ENCODE data around the genes MYO1H, MMAB, TRPV4 and ANKRD13A.

DNA sequence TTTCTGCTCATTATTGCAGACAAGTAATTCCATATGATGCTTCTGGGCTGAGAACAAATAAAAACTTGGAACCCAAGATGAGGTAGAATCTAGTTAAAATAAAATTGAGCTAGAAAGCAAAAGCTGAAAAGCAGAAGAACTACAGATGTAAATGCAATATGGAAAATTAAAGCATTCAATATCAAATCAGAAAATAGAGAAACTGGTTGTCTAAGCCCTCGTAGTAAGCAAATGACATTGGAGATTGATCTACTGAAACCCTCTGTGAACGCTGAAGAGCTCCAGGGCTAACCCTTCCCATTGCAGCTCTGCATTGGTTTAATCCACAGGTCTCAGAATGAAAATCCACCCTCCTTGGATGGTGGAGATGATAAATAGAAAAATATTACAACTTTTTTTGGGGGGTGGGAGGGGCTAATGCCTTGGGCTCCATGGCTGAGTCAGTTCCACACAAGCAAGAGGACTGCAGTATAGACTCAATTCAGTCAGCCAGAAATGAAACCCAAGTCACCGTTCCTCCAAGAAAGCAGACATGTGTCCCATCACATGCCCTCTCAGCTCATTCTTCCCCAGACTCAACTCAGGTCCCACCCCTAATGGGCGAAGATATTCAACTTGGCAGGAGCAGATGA lies 40.5 kb downstream of the CORO1C start:
- PRO-cap, 6 experiments, result no peak in any of the 6 experiments
- RAMPAGE, long total RNA, 2 experiments, result no peak in any of the 2 experiments
- RRBS, result no CpG with 5 or more reads among the region's 4 CpGs

GRCh38 chr12:108783094-108783748 lies 51.9 kb upstream of the CORO1C start:
- PRO-cap, 6 experiments, result no peak in any of the 6 experiments
- RAMPAGE, long total RNA, 2 experiments, result no peak in any of the 2 experiments
- RRBS, result no CpG with 5 or more reads among the region's 12 CpGs

GRCh38 chr12:108801455-108802832 lies 55.4 kb downstream of the SSH1 start:
- PRO-cap, 6 experiments, result peak in 2 of 6 experiments; most common plus-strand start chr12:108802199 (in 1); most common minus-strand start chr12:108802132 (in 1)
- RAMPAGE, long total RNA, 2 experiments, result start-site peak on the plus strand in 2 of 2 experiments, at chr12:108802371-108802429 at its widest, 5 to 8 reads per replicate
- RRBS, result no CpG with 5 or more reads among the region's 25 CpGs

DNA sequence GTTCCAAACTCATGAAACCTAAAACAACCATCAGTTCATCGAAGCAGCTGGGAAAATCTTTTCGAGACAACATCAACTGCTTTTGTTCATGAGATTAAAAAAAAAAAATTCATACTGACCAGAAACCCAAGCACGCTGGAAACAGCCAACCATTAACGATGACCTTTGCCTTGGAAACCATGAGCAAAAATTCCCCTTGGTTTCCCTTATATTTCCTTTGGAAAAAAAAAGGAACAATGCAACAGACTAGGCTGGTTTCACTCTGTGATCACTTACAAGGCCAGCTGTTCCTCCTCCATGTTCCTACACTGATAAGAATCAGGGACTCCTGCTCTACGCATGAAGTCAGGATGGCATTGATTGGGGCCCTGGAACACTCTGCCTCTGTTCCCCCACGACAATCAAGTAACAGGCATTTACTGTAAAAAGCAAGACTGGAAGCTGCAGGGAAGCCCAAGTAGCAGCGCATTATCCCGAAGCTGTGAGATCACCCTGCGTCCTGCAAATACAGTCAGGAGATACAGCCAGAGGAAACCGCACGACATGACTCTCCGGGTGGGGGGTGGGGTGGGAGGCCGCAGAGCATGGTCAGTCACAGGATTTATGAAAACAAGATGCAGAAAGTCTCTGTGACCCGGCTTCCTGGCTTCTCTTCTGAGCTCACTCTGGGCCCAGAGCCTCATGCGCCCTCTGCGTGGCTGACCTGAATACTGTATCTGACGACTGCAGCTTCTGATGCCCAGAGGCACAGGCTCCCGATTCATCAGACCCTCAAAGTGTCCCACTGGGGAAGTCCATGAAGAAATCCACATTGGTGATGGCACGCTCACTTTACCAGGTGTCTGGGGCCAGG lies 31.2 kb downstream of the SSH1 start:
- PRO-cap, 6 experiments, result peak in 3 of 6 experiments; most common plus-strand start position 510 of the sequence (in 2); most common minus-strand start position 494 of the sequence (in 2)
- RAMPAGE, long total RNA, 2 experiments, result no peak in any of the 2 experiments
- RRBS, result 2% methylated on average over 3 of the region's 19 CpGs

DNA sequence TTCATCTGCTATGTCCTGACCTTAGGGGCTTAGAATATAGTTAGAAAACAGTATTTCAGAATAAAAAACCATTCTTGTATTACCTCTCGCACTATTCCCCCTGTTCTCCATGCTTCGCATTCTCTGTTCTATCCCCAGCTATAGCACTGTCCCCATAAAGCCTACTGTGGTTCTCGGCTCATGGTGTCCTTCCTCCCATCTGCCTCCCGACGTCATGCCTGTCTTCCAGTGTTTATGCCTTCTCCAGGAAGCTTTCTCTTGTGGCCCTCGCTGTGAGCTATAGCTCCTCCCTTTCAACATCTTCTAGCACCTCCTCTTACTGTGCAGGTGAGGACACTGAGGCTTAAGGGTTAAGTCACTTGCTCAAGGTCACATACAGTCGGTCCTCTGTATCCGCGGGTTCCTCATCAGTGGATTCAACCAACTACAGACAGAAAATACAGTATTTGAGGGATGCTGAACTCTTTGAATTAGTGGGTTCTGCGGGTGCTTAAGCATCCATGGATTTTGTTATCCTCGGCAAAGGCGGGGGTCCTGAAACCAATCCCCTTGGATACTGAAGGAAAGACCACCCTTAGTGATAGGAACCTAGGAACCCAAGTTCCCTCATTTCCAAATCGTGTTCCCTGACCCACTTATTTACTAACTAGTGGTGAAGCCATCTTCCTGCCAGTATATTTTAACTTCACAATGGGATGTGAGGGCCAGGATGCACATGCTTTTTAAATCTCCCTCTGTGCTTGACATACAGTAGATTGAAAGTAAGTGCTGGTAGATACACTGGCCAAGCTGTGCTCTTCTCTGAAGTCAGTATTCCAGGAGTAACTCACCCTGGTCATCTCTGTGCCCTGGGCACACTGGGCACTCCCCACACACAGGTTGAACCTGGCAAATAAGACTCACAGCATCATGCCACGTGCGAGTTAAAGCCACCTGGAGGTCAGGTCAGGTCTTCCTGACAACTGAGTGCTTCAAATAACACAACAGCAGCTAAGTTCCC lies 23.0 kb downstream of the SSH1 start:
- PRO-cap, 6 experiments, result peak in 1 of 6 experiments; most common plus-strand start position 750 of the sequence (in 1)
- RAMPAGE, long total RNA, 2 experiments, result no peak in any of the 2 experiments
- RRBS, result no CpG with 5 or more reads among the region's 15 CpGs

GRCh38 chr12:108858372-108859082 lies 1.1 kb upstream of the SSH1 start:
- PRO-cap, 6 experiments, result no peak in any of the 6 experiments
- RAMPAGE, long total RNA, 2 experiments, result no peak in any of the 2 experiments
- RRBS, result 7% methylated on average over 7 of the region's 16 CpGs

GRCh38 chr12:109099244-109099762 lies 1.9 kb downstream of the UNG start:
- PRO-cap, 6 experiments, result no peak in any of the 6 experiments
- RAMPAGE, long total RNA, 2 experiments, result no peak in any of the 2 experiments
- RRBS, result no CpG with 5 or more reads among the region's 5 CpGs

GRCh38 chr12:109347720-109348029 lies at the start of gene MYO1H:
TSS of gene MYO1H (plus strand) at chr12:109347900.
- PRO-cap, 6 experiments, result no peak in any of the 6 experiments
- RAMPAGE, long total RNA, 2 experiments, result no peak in any of the 2 experiments
- RRBS, result no CpG with 5 or more reads among the region's 6 CpGs

GRCh38 chr12:109540347-109541038 lies 32.8 kb downstream of the MMAB start:
- PRO-cap, 6 experiments, result no peak in any of the 6 experiments
- RAMPAGE, long total RNA, 2 experiments, result no peak in any of the 2 experiments
- RRBS, result 100% methylated on average over 1 of the region's 11 CpGs

- PRO-cap, 6 experiments, result no peak in any of the 6 experiments
- RAMPAGE, long total RNA, 2 experiments, result no peak in any of the 2 experiments
- RRBS, result no CpG with 5 or more reads among the region's 4 CpGs
These were observed 19.9 kb downstream of the MMAB start for GRCh38 chr12:109553414-109553709.

GRCh38 chr12:109572813-109574219 lies at the start of gene MMAB:
TSS of gene MMAB (minus strand) at chr12:109573504.
- PRO-cap, 6 experiments, result peak in 6 of 6 experiments; most common plus-strand start chr12:109573794 (in 6); most common minus-strand start chr12:109573494 (in 3)
- RAMPAGE, long total RNA, 2 experiments, result start-site peak on the plus strand in 1 of 2 experiments, at chr12:109573772-109573845 at its widest, 17 reads per replicate; start-site peak on the minus strand in 2 of 2 experiments, at chr12:109573489-109573526 at its widest, 338 to 445 reads per replicate
- RRBS, result under 1% methylated on average over 6 of the region's 89 CpGs

DNA sequence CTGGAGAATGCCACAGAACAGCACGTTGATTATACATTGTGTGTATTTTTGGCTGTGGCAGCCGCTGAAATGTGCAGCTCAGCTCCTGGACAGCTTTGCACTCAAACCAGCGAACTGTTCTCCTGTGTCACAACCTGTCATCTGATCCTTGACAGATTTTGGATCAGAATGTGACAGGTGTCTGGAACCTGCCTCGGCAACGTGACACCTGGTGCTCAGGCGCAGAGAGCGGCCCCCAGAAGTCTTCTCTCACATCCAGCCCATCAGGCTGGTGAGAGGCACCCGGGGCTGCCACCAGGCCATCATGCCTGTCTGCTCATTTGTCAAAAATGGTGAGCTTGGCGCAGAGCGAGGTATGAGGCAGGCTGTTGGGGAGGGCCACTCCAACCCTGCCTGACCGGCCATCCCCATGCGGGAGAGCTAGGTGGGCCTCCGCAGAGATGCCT lies 19.4 kb downstream of the MVK start:
- PRO-cap, 6 experiments, result peak in 2 of 6 experiments; most common plus-strand start position 252 of the sequence (in 2)
- RAMPAGE, long total RNA, 2 experiments, result no peak in any of the 2 experiments
- RRBS, result 12% methylated on average over 3 of the region's 13 CpGs

DNA sequence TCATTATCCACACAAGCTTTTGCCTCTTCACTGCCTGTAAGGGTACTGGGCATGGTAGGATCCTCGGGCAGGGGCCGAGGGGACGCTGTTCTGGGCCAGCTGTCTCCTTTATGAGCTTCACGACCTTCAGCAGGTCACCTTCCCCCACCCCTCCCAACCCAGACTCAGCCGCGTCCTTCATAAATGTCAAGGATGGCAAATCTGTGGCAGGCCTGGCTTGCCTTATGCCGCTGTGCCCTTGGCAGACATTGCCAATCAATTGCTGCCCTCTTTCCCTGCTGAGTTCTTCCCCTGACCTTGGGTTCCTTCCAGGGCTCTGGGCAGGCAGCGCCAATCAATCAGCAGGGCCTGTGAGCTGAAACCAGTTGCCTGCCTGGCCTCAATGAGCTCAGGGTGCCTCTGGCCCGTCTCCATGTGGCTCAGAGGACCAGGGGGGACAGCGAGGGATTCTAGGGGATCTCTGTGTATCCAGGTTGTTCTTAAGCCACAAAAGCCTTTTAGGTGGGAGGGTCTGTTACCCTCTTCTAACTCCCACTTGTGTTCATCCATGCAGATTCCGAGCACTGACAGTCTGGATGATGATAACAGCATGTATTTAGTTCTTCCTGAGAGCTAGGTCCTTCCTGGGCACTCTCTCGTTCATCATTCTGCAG lies 7.7 kb downstream of the FAM222A start:
- PRO-cap, 6 experiments, result peak in 1 of 6 experiments; most common plus-strand start position 364 of the sequence (in 1); most common minus-strand start position 131 of the sequence (in 1)
- RAMPAGE, long total RNA, 2 experiments, result no peak in any of the 2 experiments
- RRBS, result no CpG with 5 or more reads among the region's 12 CpGs

GRCh38 chr12:109823037-109823661 lies 10.0 kb downstream of the TRPV4 start:
- PRO-cap, 6 experiments, result no peak in any of the 6 experiments
- RAMPAGE, long total RNA, 2 experiments, result no peak in any of the 2 experiments
- RRBS, result 20% methylated on average over 1 of the region's 17 CpGs

- PRO-cap, 6 experiments, result no peak in any of the 6 experiments
- RAMPAGE, long total RNA, 2 experiments, result no peak in any of the 2 experiments
- RRBS, result 91% methylated on average over 5 of the region's 23 CpGs
These were observed 1.6 kb downstream of the TRPV4 start for GRCh38 chr12:109831208-109832411.

DNA sequence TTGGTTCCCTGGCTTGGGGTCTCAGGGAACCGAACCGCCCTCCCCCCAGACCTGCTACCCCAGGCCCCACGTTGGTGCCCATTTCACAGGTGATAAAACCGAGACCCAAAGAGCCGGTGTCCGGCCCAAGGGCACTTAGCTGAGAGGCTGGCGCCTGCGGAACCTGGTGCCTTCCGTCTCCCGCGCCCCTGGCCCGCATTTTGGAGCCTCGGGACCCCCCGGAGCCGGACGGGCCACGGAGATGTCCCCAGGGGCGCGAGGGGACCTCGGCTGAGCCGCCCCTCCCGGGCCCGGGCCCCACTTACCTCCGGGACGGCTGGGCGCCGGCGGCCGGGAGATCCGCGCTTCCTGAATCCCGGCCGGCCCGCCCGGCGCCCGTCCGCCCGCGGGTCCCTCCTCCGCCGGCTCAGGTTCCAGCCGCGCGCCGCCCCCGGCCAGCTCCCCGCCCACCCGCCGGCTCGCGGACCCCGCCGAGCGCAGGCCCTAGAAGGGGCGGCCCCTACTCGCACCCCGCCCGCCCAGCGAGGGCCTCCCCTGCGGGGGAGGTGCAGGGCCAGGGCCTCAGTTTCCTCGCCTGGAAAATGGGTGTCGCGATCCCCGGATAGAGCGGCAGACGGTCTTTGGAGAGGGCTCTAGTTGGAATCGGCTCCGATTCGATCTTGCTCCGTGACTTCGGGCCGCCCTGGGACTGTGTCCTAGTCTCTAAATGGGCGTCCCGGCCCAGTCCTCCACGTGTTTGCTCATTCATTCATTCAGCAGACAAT lies at the start of gene TRPV4:
TRPV4 (minus strand) TSS at position 354 of the 764 bp plus-strand sequence.
- PRO-cap, 6 experiments, result peak in 3 of 6 experiments; most common minus-strand start position 350 of the sequence (in 2)
- RAMPAGE, long total RNA, 2 experiments, result no peak in any of the 2 experiments
- RRBS, result 5% methylated on average over 20 of the region's 76 CpGs

DNA sequence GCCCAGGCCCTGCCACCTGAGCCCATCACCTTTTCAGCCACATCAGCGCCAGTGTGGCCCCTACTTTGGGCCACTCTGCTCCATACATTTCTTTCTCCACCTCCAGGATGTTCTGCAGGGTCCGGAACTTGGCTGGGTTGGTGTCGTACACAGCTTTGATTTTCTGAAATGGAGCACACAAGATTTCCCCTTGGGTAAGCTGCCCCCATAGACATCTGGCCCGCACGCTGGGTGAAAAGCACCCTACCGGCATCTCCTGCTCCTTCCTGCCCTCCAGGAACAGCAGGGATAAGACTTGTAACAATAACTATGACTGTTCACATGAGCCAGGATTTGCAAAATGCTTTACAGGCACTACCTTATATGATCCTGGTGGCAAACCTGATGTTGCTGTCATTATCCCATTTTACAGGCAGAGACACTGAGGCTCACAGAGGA lies 22.8 kb downstream of the GLTP start:
- PRO-cap, 6 experiments, result no peak in any of the 6 experiments
- RAMPAGE, long total RNA, 2 experiments, result no peak in any of the 2 experiments
- RRBS, result 100% methylated on average over 3 of the region's 6 CpGs

- PRO-cap, 6 experiments, result no peak in any of the 6 experiments
- RAMPAGE, long total RNA, 2 experiments, result no peak in any of the 2 experiments
- RRBS, result no CpG with 5 or more reads among the region's 10 CpGs
These were observed 43.8 kb downstream of the TCHP start for GRCh38 chr12:109943747-109944449.

DNA sequence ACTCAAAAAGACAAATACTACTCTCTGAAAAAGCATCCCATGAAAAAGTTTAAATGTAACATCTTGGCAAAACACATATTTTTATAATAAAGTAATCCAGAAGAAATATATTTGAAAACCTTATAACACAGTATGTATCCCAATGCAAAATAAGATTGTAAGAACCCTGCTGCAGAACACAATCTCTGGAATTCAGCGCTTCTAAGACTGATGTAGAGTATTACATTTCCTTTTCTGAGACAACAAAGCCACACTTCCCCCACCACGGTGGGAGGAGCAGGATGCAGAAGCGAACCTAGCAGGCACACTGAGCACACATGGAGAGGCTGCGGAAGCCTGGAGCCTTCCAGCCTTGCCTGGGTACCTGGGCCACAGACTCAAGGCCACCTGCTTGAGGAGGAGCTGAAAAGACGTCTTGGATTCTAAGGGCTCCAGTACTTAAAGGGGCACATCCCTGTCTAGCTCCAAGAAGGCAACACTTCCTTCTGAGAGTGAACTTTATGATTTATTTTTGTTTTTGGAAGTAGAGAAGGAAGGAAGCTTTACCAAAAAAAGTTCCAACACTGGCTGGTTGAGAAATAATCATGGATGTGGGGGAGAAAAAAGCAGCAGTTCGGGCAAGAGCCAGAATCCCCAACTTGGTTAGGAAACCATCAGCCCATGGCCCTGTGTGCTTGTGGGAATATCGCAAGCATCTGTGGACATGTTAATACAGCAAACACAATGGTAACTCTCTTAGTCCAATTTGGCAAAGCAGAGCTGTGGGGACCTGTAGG lies 46.5 kb downstream of the TCHP start:
- PRO-cap, 6 experiments, result no peak in any of the 6 experiments
- RAMPAGE, long total RNA, 2 experiments, result no peak in any of the 2 experiments
- RRBS, result no CpG with 5 or more reads among the region's 7 CpGs

DNA sequence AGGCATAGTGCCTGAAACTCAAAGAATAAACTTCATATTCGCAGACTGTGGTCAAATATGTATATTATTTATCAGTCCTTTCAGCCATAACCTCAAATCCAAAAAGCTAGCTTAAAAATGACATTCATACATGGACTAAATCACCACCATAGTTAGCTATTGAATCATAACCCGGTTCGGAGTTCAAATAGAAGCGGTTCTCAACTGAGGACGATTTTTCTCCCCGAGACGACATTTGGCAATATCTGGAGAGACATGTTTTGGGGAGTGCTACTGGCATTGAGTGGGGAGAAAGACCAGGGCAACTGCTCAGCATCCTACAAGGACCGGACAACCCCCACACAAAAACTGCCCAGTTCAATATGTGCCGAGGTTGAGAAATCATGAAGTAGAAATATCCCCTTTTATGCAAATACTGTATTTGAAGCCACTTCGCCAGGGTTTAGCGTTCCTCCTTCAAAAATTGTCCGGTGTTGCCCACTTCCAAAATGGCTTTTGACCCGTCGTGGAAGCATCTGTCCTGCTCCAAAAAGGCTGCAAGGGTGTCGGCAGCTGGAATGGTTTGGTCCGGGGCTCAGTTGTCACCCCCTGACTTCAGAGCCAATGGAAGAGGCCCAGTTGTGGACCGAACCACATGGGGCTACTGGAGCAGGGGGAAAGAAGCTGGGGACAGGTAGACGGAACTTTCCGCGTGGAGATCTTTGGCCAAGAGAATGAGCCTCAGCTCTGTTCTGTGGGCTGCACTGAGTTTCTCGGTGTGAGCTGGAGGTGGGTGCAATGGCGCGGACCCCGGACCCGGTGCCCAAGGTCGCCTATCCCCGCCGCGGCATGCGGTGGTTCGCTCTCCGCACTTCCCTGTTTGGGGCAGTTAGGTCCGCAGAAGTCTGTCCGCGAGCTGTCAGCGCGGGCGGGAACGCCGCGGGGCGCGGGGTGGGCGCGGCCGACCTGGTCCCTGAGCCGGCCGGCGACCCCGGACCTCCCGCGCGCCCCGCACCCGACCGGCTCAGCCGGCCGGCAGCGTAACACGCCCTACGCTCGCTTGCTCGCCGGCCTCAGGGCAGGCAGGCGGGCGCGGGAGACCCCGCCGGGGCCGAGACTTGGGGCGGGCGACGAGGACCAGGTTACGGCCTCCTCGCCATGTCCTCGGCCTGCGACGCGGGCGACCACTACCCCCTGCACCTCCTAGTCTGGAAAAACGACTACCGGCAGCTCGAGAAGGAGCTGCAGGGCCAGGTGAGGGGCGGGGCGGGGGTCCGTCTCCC lies at the start of gene ANKRD13A:
ANKRD13A (plus strand) TSS at position 879 of the 1,262 bp plus-strand sequence.
- PRO-cap, 6 experiments, result peak in 6 of 6 experiments; most common plus-strand start position 879 of the sequence (in 6); most common minus-strand start position 517 of the sequence (in 4)
- RAMPAGE, long total RNA, 2 experiments, result no peak in any of the 2 experiments
- RRBS, result 11% methylated on average over 31 of the region's 86 CpGs